ENCODE measurements around the genes ZFP69, KCNQ4 and CTPS1.

- RRBS = no CpG with 5 or more reads among the region's 4 CpGs
Measured at GRCh38 chr1:40058999-40059738, 18.6 kb downstream of the CAP1 start.

DNA sequence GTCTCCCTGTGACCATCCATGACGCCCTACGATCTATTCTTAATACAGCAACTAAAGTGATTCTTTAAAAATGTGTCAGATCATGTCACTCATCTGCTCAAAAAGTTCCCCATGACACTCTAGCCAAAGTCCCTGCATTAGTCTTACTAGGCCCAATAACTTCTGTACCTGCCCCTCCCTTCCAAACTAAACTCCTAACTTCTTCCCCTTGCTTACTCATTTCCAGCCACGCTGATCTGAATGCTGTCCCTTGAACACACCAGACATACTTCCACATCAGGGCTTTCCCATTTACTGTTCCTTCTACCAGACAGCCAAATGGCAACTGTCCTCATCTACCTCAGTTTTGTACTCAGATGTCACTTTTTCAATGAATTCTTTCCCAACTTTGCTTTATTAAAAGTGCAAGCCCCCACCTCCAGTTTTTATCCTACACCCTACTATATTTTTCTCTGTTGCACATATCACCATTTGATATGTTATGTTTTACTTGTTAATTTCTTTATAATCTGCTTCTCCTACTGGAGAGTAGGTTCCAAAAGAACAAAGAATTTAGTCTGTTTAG lies 1.2 kb downstream of the PPT1 start:
- RRBS = no CpG with 5 or more reads among the region's 3 CpGs

DNA sequence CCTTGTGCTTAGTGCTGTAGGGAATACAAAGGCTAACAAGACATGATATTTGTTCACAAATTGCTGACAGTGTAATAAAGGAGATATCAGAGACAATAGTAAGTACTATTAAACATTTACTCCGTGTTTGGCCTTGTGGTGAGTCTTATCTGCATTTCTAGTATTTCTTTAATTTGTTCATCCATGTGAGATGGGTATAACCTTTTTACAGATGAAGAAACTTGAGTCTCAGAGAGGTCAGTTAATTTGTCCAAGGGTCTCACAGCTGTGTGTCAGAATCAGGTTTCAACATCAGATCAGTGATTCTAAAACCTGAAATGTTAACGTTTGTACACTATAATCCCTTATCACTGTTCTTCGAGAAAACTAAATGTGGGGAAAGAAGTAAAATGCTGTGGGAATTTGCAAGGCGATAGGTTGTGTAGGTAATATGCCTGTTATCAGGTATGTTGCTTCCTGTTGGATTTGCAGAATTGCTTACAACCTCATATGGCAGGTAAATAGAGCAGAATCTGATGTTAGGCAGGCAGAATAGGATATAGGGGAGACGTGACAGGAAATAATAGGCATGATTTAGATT lies 38.2 kb downstream of the RLF start:
- RRBS = no CpG with 5 or more reads among the region's 5 CpGs

DNA sequence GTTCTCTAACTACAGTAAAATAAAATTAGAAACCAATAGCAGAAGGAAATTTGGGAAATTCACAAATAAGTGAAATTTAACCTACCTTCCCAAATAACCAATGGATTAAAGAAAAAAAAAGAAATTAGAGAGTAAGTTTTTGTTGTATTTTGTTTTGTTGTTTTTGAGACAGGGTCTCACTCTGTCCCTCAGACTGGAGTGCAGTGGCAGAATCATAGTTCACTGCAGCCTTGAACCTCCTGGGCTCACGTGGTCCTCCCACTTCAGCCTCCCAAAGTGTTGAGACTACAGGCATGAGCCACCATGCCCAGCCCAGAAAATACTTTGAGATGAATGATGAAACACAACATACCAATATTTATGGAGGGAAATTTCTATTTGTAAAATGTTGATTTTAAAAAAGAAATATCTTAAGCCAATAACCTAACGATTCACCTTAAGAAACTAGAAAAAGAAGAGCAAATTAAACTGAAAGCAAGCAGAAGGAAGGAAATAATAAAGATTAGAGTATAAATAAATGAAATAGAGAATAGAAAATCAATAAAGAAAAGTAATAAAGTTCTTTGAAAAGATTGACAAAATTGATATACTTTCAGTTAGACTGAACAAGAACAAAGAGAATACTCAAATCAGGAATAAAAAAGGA lies 32.2 kb upstream of the TMCO2 start:
- RRBS = no CpG with 5 or more reads among the region's 2 CpGs

GRCh38 chr1:40254975-40255782 lies 2.9 kb upstream of the ZMPSTE24 start:
- RRBS = no CpG with 5 or more reads among the region's 3 CpGs

- RRBS = no CpG with 5 or more reads among the region's 3 CpGs
Measured at GRCh38 chr1:40389290-40389810, 15.8 kb downstream of the SMAP2 start.

GRCh38 chr1:40476865-40477531 lies at the start of gene ZFP69:
Gene ZFP69, plus strand, starts transcription at chr1:40477290.
- RRBS = 2% methylated on average over 31 of the region's 56 CpGs

DNA sequence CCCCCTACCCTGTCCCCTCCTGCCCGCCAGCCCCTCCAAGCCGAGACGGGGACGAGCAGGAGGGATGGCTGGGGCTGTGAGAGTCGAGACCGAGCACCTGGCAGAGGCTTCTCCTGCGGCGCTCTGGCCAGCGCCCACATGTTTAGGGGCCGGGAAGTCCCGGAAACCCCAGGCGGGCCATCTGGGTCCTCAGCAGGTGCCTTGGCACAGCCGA lies 3.2 kb upstream of the RIMS3 start:
- RRBS = no CpG with 5 or more reads among the region's 13 CpGs

- RRBS = no CpG with 5 or more reads among the region's 23 CpGs
Measured at GRCh38 chr1:40692169-40693047, 904 bp downstream of the NFYC start.

DNA sequence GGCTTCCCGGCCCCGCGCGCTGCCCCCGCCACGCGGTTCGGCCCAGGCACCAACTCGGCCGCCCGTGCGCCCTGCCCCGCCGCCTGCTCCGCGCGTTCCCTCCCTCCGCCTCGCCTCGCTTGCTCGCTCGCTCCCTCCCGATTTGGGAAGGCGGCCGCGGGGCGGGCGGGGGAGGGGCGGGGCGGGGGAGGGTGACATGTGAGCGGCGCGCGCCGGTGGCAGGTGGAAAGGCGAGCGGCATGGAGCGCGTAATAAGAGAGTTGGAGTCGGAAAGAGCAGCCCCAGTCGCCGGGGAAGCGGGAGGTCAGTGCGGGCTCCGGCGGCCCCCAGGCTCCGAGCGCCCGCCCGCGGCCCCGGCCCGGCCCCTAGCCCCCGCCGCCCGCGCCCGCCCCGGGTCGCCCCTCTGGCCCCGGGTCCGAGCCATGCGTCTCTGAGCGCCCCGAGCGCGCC lies at the start of gene KCNQ4:
TSS of gene KCNQ4 (plus strand) at position 194 of the 450 bp plus-strand sequence.
- RRBS = 1% methylated on average over 23 of the region's 67 CpGs

- RRBS = 3% methylated on average over 19 of the region's 68 CpGs
Measured at GRCh38 chr1:40784044-40784562, 516 bp downstream of the KCNQ4 start.

- RRBS = no CpG with 5 or more reads among the region's 5 CpGs
Measured at GRCh38 chr1:40898351-40898984, 36.3 kb upstream of the CITED4 start.

DNA sequence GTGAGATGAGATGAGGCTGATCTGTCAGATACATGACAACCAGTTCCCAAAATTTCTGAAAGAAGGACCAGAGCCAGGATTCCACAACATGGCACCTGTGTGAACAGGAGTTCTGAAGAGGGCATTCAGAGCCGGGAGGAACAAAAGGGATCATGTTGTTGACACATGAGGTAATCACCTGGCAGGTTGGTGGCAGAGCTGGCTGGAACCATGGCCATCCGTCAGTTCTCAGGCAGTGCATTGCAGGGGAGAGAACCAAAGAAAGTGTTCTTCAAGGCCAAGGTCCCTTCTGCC lies 49.3 kb upstream of the CTPS1 start:
- RRBS = no CpG with 5 or more reads among the region's 2 CpGs

- RRBS = under 1% methylated on average over 14 of the region's 112 CpGs
Measured at GRCh38 chr1:40979136-40980135, at the start of gene CTPS1. Gene CTPS1, plus strand, starts transcription at chr1:40979696.

- RRBS = no CpG with 5 or more reads among the region's 9 CpGs
Measured at GRCh38 chr1:40986403-40987056, 7.0 kb downstream of the CTPS1 start.

- RRBS = no CpG with 5 or more reads among the region's 11 CpGs
Measured at GRCh38 chr1:41014843-41015552, 6.5 kb downstream of the SLFNL1 start.

DNA sequence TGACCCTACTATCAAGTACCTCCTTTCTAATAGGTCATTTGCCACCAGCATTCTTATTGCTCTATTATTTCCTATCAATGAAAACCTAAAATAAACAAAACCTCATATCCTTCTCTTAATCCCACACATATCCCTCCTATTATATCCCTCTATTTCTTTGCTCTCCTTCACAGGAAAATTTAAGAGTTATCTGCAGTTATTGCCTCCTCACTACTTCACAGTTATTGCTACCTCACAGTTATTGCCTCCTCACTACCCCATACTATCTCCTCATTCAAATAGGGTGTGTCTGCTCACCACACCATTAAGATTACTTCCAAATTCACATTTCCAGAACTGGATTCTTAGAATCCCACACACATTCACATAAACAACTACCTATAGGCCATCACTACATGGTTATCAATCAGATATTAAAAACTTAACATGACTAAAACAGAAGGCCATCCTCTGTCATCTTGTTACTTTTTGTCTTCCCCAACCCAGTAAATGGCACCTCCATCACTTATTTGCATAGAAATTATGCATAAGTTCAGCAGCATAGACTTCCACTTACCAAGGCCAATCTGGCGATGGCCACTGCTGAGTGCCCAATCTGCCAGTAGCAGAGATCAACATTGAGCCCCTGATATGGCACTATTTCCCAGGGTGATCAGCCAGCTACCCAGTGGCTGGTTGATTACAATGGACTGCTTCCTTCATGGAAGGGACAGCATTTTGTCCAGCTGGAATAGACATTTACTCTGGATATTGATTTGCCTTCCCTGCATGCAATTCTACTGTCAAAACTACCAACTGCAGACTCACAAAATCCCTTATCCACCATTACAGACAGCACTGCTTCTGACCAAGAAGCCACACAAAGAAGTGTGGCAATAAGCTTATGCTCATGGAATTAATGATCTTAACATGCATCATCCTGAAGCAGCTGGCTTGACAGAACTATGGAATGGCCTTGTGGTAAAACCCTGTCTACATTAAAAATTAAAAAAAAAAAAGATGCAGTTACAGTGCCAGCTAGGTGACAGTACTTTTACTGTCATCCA lies 71.2 kb downstream of the SCMH1 start:
- RRBS = no CpG with 5 or more reads among the region's 1 CpG

- RRBS = 0% methylated on average over 1 of the region's 30 CpGs
Measured at GRCh38 chr1:41362129-41362419, 120.0 kb upstream of the SCMH1 start.

DNA sequence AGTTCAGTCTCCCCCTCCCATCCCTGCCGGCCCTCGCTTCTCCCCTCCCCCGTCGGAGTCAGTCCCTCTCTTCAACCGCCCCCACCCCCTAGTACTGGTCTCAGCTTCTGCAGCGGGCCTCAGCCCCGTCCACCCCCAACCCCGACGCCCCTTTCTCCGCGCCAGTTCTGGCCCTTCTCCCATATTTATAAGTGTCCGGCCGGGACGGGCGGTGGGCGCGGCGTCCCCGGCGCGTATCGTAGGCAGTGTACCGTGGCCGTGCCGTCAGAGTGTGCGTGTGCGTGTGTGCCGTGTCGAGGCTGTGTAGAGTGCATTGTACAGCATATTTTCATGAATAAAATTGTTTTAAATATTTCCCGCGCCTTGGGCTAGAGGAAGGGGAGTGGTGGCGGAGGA lies 101.2 kb downstream of the EDN2 start:
- RRBS = no CpG with 5 or more reads among the region's 32 CpGs

DNA sequence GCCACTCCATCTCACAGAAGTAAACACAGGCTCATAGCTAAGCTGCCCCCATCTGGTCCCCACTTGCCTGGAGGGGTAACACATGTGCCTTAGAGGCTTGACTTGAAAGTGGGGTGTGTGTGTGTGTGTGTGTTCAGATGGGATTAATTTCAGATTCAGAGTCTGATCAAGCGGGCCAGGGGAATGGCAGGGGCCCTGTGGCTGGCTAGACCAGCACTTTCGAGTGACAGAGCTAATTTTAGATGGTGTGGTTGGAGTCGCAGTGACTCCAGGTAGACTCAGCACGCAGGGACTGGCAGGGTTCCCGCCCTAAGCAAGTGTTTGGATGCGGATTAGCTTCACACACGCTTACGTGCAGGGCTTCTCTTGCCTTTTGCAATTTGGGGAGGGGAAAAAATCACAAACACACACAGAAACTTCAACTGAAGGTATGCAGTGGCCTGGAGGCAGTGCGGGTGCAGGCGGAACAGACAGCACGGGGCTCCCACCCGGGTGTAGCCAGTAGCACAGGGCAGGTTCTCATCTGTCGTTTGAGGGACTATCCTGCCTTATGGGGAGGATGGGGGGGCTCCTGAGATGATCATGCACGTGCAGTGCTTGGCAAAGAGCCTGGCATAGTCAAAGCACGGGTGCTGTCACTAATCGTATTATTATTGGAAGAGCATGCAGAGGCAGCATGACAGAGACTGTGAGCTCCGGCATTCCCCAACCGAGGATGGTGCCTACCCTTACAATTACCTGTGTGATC lies 1.3 kb downstream of the EDN2 start:
- RRBS = no CpG with 5 or more reads among the region's 18 CpGs

Data from GM12892 (cell line).